ENCODE measurements around a stretch of chr9.

DNA sequence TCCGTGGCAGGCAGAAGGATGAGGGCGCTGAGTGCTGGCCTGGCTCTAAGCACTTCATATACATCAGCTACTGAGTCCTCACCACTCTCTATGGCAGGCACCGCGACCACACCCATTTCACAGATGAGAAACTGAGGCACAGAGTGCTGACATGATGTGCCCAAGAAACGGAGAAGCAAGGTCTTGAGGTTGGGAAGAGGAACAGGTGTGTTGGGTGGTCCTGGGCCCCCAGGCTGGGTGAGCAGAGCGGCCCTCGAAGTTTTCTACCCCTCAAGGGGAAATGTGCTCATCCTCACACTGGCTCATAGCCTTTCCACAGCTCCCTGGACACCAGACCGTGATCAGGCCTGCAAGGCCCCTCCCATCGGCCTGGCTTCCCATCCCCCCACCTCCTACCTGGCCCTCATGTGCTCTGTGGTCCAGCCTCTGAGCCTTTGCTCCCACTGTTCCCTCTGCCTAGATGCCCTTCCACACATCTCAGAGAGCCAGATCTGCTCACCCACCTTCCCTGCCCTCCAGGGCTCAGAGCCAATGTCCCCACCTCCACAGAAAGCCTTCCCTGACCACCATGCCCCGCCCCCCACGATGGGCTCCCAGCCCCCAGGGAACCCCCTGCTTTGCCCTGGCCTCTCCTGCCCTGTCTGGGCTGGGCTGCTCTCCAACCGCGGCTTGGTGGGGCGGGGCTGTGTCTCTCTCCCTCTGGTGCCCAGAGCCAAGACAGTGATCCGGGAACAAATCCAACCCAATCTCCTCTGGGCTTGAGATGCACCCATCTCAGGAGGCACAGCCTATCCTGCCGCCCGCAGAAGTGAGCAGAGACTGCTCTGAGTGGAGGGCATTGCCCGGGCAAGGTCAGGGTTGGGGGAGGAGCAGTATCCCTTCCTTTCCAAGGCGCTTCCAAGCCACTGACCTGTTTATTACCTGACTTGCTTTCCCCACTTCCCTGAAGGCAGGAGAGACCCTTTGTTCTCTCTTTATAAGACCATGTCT is 1.8 kb downstream of the NINJ1 start:
- RRBS, result no CpG with 5 or more reads among the region's 19 CpGs

GRCh38 chr9:93187551-93187873 is 3.6 kb downstream of the WNK2 start:
- RRBS, result no CpG with 5 or more reads among the region's 3 CpGs

GRCh38 chr9:93208994-93209628 is 25.2 kb downstream of the WNK2 start:
- RRBS, result no CpG with 5 or more reads among the region's 11 CpGs

DNA sequence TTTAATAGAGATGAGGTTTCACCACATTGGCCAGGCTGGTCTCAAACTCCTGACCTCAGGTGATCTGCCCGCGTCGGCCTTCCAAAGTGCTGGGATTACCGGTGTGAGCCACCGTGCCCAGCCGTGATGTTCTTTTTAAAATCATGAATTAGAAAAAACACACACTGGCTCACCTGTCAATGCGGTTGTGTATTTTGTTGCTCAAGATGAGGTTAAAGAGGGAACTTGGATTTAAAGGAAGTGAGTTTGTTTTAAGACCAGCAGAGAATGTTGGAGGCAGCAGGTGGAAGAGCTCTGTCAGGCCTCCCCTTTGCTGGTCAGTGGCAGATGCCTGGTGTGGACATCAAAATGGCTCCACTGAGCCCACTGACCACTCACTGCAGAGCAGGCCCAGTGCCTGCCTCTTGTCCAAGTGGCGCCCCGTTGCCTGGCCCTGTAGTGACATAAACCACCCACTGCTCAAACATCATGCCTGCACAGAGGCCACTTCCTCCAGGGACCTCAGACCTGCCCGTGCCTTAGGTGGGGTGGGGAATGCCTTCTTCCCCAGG is 39.0 kb downstream of the WNK2 start:
- RRBS, result no CpG with 5 or more reads among the region's 10 CpGs

- RRBS, result no CpG with 5 or more reads among the region's 24 CpGs
Observed at GRCh38 chr9:93267503-93268290, 83.8 kb downstream of the WNK2 start.

DNA sequence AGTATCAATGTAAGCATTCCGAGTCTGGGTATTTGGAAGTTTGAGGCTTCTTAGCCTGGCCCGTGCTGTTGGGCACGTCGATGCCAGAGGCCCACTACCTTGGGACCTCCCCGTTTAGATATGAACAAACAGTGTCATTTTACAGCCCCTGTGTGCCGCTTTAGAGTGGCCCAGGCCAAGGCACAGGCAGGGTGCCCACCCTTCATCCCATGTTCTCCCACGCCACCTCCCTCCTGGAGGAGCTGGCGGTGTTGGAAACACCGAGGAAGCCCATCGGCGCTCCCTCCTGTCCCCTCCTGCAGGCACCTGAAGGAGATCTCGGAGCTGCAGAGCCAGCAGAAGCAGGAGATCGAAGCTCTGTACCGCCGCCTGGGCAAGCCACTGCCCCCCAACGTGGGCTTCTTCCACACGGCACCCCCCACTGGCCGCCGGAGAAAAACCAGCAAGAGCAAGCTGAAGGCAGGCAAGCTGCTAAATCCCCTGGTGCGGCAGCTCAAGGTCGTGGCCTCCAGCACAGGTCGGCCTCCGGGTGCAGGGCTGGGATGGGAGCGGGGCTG is 113.7 kb downstream of the WNK2 start:
- RRBS, result 69% methylated on average over 4 of the region's 24 CpGs

- RRBS, result no CpG with 5 or more reads among the region's 23 CpGs
Observed at GRCh38 chr9:93300358-93301336, 116.7 kb downstream of the WNK2 start.

GRCh38 chr9:93445732-93446305 is 5.7 kb upstream of the FAM120A start:
- RRBS, result no CpG with 5 or more reads among the region's 2 CpGs

DNA sequence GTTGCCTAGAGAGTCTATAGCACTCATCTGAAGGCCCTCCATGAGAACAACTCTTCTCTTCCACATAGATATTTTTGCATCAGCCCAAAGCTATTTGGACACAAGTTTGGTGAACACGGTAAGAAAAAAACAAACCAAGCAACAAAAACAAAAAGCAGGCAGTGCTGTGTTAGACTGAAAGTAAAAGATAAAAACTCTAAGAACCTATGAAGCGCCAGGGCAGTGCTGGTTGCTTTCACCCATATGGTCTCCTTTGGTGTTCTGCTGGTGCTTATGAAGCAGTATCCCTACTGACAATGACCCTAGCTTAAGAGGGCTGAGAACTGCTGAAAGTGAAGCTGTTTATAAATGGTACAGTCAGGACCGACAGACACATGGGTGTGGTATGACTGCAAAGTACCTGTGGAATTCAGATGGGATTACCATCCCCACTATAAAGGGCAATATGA is 4.8 kb upstream of the FAM120A start:
- RRBS, result no CpG with 5 or more reads among the region's 3 CpGs

DNA sequence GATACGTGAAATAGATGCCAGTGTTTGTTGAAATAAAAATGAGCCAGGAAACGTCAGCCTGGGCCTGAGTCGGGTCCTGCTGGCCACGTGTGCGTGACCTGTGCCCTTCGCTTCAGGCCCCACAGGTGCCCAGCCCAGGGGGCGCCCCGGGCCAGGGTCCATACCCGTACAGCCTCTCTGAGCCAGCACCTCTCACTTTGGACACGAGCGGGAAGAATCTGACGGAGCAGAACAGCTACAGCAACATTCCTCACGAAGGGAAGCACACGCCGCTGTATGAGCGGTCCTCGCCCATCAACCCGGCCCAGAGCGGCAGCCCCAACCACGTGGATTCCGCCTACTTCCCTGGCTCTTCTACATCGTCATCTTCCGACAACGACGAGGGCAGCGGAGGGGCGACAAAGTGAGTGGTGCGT is 60.5 kb upstream of the PHF2 start:
- RRBS, result no CpG with 5 or more reads among the region's 28 CpGs

GRCh38 chr9:93529144-93529723 is 47.1 kb upstream of the PHF2 start:
- RRBS, result no CpG with 5 or more reads among the region's 10 CpGs

DNA sequence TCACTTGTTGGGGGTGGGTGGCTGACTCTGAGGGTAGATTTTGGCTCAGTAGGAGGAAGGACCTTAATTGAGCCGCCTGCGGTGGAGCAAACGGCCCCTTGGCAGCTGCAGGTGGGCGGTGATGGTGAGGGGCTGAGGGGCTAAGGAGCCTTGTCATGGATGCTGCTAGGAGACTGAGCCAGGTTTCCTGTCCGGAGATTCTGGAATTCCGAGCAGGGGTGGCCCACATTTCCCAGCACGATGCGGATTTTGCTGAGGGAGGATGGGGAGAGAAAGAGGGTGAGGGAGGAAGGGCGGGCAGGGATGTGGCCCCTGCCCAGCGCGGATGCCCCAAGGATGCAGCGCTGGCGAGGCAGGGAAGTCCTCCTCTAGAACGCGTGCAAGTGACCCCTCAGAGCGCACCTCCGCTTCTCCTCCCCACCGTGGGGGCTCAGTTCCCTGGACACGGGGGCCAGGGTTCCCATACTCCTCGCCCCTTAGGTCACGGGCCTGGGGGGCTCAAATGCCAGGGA is 1.2 kb upstream of the PHF2 start:
- RRBS, result no CpG with 5 or more reads among the region's 21 CpGs

- RRBS, result no CpG with 5 or more reads among the region's 11 CpGs
Observed at GRCh38 chr9:93673528-93673911, 97.1 kb downstream of the PHF2 start.

- RRBS, result no CpG with 5 or more reads among the region's 11 CpGs
Observed at GRCh38 chr9:94455757-94456492, 81.6 kb downstream of the MFSD14B start.

DNA sequence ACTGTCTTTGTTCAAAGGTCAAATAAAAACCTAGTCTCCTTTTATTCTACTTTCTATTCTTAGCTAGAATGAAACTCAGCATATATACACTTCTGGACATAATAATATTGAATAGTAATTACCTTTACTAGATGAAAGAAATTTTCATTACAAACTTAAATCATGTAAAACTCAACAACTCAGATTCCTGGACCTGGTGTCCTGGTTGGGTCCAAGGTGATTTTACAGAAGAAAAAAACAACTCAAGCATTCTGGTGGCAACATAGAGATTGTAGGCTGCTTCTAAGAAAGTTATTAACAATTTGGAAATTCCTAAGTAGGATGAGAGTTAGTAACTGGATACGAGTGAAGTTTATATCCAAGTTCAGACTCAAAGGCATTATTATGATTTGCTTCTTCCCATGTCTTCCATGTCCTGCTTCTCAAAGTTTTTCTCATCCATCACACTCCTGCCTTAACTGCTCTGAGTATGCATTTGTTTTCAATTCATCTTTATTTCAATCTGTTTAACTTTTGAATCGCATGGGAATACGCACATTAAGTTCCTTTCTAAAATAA is 85.6 kb downstream of the MFSD14B start:
- RRBS, result no CpG with 5 or more reads among the region's 3 CpGs

DNA sequence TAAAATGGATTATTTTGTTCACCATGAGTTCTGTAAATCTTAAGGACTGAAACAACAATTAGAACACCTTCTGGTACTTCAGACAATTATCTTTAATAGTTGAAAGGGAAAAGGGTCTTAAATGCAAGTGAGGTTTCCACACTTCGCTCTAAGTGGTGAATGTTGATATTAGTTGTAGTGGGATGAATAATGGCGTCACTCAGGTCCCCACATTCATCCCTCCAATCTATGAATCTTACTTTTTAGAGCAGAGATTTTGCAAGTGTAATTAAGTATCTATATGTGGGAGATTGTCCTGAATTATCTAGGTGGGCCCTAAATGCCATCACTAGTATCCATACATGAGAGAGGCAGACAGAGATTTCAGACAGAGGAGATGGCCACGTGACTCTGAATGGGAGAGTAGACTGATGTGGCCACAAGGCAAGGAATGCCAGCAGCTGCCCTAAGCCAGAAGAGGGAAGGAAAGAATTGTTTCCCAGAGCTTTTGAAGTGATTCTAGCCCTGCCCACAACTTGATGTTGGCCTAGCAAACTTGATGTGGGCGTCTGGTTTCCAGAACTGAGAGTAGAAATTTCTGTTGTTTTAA is 90.3 kb downstream of the MFSD14B start:
- RRBS, result no CpG with 5 or more reads among the region's 4 CpGs

DNA sequence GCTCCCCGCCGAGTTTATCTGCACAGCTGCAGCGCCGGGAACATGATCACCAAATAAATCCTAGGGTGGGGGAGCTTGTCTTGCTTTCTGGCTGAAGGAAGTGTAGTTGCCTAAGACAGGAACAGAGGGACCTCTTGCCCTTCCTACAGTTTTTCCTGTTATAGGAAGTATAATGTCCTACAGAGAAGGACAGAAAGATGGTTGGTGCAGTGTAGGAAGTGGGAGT is 7.6 kb downstream of the AOPEP start:
- RRBS, result no CpG with 5 or more reads among the region's 4 CpGs

DNA sequence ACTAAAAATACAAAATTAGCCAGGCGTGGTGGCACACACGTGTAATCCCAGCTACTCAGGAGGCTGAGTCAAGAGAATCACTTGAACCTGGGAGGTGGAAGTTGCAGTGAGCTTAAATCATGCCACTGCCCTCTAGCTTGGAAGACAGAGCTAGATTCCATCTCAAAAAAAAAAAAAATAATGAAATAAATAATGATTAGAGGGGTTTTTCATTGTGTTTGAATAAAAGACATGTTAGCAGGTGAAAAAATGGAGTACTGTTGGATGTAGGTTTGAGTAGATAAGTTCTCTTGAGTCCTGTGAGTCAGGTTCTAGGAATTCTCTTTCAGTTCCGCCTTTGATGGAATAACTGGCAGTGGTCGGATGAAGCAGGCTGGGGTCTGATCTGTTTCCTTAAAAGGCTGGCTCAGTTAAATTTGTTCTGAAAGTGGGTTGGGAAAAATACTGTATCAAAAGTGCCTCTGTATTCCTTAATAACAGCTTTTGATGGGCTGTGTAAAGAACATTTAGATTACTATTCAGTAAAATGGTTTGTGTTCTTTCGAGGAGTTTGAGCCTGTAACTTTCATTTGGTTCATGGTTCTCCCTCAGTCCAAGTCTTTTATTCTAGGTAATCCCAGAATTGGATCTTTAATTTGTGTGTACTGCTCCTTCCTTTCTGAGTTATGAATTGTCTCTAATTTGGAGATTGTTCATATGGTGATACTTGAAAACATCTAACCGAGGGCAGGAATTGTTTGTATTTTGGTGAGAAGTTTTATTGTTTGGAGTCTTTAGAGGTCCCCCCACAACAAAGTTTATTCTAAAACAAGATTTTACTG is 73.4 kb downstream of the AOPEP start:
- RRBS, result no CpG with 5 or more reads among the region's 6 CpGs

DNA sequence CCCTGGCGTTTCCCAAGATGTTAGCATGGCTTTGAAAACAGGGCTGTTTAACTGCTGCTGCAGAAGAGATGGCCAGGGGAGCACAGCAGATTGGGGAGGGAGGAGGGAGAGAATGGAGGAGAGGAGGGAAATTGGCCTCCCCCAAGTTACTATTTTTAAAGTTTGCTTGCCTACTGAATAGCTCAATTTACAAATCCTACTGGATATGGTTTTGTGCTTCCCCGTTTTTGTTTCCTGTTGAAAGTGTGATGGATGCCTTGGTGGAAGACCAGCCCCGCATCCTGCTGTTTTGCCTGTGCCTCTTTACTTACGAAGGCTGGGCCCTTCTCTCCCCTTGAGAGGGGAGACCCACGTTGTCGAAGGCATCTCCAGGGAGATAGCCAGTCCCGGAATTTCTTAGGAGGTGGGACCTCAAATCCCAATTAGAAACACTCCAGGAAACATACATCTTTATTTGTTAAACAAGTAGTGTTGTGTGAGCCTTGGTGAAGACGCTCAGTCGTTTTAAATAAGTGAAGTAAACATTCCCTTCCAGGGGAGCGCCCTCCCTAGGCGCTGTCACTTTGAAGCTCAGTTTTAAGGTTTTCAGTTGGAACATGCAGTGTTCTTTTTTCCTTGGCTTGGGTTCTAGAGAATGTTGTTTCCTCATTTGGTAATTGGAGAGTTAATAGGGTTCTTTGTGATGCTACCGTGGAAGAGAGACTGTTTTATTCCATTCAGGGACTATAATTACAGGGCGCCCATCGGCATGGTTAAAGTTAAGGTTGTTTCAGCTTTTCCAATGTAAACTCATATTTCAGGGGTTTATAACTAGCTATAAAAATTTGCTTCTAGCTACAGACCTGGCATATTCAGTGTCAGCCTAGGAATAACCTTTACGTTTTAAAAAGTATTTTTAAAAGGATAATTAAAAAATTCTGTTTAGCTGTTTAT is 98.8 kb downstream of the AOPEP start:
- RRBS, result no CpG with 5 or more reads among the region's 15 CpGs

DNA sequence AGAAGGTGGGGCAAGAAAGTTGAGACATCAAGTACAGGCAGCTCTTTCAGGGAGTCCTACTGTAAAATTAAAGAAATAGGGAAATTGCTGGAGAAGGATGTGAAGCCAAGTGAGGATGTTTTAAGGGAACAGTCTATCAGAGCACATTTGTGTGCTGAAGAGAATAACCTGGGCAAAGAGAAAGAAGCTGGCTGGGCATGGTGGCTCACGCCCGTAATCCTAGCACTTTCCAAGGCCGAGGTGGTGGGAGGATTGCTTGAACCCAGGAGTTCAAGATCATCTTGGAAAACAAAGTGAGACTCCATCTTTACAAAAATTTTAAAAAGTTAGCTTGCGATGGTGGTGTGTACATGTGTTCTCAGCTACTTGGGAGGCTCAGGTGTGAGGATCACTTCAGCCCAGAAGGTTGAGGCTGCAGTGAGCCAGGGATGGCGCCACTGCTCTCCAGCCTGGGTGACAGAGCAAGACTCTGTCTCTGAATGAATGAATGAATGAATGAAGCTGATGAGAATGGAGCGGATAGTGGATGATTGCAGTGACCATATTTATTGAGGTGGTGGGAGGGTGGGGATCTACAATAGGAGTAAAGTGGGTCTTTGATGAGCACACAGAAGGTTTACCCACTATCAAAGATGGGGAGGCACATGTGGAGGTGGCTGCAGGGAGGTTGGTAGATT is 120.1 kb downstream of the AOPEP start:
- RRBS, result no CpG with 5 or more reads among the region's 6 CpGs

Measured in epithelial cell of esophagus (primary cell).